ENCODE results near the gene TRDN.

- RRBS = no CpG with 5 or more reads among the region's 4 CpGs
Measured at GRCh38 chr6:118707996-118708330, 56.6 kb upstream of the CEP85L start.

GRCh38 chr6:118719798-118720153 lies 68.4 kb upstream of the CEP85L start:
- RRBS = no CpG with 5 or more reads among the region's 1 CpG

DNA sequence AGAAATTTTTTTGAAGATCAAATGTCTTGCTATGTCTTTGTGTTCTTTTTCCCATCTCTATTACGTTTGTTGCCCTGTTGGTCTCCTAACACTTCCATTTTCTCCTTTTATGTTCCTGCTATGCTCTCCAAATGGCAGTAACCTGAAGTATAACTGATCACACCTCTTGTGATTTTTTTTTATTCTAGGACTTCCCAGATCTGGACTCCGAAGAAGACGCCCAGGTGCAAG lies 764 bp upstream of the ASF1A start:
- RRBS = no CpG with 5 or more reads among the region's 3 CpGs

DNA sequence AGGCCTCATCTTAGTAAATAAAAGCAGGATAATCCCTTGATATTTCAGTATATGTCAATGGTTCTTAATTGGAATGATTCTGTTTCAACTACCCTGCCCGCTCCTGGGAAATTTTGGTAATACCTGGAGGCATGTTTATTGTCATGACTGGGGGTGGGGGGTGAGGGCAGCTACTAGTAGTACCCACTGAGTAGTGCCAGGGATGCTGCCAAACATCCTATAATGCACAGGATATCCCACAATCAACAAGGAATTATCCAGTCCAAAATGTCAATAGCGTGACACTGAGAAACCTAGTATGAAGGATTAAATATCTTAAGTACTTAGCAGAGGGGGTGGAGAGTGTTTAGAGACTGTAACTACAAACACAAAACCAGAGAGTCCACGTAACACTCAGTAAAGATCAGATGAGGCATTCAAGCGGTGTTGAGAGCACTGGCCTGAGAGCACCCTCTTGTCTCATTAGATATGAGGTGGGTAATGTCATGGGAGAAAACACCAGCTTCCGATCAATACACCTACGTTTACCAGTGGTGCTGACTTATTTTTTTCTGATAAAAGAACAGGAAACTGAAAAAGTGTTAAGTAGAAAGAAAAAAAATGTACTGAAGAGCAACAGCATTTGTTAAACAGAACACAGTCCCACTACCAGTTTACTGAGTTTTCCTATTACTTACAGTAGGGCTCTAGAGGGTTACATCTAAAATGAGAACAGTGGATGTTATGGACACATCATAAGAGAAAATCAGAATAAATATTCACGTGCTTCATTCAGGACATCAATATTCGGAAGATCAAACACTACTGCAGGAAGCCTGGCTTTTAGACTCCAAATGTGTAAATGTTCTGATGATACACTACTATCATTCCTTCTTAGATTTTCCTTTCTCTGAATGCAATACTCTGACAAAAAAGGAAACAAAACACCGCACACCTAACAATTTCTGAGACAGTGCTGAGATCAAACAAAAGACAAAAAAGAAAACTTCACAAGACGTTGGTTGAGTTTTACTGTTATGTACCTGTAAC lies 2.2 kb downstream of the FAM184A start:
- RRBS = no CpG with 5 or more reads among the region's 10 CpGs

- RRBS = 2% methylated on average over 24 of the region's 43 CpGs
Measured at GRCh38 chr6:119077696-119078372, 630 bp downstream of the FAM184A start.

- RRBS = no CpG with 5 or more reads among the region's 3 CpGs
Measured at GRCh38 chr6:119188320-119188664, 109.8 kb upstream of the FAM184A start.

- RRBS = no CpG with 5 or more reads among the region's 3 CpGs
Measured at GRCh38 chr6:119204432-119204963, 126.0 kb upstream of the FAM184A start.

- RRBS = no CpG with 5 or more reads among the region's 13 CpGs
Measured at GRCh38 chr6:119347330-119347964, 2.1 kb downstream of the MAN1A1 start.

DNA sequence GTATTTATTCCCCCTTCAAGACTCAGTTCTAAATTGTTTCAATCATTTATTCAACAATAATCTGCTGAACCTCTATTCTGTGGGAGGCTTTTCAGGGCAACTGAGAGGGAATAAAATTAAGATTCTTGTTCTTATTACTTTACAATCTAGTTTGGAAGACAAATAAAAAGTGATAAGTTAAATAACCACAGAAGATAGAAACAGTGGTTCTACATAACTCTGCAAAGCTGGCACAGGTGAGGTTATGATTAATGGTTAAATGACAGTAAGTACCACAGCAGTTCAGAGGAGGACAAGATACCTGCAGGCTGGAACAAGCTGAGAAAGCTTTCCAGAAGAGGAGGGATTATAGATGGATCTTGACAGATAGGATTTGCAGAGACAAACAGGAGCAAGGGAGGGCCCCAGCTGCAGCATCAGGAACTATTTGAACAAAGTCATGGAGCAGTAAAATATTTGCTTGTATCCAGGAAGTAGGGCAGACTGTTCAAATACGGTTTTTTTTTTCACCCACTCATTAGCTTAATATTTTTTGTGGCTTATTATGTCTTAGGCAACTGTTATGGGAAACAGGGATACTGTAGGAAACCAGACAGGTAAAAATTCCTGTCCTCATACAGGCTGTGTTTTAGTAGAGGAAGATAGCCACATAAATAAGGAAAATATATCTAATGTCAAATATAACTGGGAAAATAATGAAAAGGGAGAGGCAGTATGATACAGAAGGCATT lies 144.4 kb upstream of the MAN1A1 start:
- RRBS = no CpG with 5 or more reads among the region's 1 CpG

GRCh38 chr6:119830283-119831353 lies 481.1 kb upstream of the MAN1A1 start:
- RRBS = no CpG with 5 or more reads among the region's 5 CpGs

DNA sequence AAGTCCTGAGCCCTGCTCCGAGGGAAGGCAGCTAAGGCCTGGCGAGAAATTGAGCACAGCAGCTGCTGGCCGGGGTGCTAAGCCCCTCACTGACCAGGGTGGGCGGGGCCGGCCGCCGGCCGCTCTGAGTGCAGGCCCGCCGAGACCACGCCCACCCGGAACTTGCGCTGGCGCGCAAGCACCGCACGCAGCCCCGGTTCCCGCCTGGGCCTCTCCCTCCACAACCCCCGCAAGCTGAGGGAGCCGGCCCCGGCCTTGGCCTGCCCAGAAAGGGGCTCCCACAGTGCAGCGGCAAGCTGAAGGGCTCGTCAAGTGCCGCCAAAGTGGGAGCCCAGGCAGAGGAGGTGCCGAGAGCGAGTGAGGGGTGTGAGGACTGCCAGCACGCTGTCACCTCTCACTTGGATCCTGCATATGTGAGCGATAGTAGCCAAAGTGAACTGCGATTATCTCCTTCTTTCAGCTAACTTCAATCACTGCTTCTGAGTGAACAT lies 251.2 kb downstream of the GJA1 start:
- RRBS = 96% methylated on average over 2 of the region's 30 CpGs

GRCh38 chr6:121826225-121826952 lies 390.9 kb downstream of the GJA1 start:
- RRBS = no CpG with 5 or more reads among the region's 5 CpGs

GRCh38 chr6:121851023-121851455 lies 415.6 kb downstream of the GJA1 start:
- RRBS = no CpG with 5 or more reads among the region's 2 CpGs

DNA sequence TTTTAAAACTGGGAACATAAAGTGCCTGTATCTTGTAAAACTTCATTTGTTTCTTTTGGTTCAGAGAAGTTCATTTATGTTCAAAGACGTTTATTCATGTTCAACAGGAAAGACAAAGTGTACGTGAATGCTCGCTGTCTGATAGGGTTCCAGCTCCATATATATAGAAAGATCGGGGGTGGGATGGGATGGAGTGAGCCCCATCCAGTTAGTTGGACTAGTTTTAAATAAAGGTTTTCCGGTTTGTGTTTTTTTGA lies 33.1 kb downstream of the HSF2 start:
- RRBS = no CpG with 5 or more reads among the region's 5 CpGs

GRCh38 chr6:122652987-122653704 lies 42.9 kb downstream of the PKIB start:
- RRBS = no CpG with 5 or more reads among the region's 6 CpGs

DNA sequence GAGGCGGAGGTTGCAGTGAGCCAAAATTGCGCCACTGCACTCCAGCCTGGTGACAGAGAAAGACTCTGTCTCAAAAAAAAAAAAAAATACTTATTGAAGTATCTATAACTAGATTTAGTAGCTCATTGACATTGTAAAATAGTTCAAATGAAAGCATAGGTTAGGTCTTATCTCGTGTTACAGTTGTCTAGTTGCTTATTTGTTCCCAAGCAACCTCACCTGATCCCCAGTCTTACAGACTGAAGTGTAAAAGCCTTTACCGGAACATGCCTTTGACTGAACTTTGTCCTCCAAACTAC lies 61.0 kb downstream of the PKIB start:
- RRBS = no CpG with 5 or more reads among the region's 4 CpGs

DNA sequence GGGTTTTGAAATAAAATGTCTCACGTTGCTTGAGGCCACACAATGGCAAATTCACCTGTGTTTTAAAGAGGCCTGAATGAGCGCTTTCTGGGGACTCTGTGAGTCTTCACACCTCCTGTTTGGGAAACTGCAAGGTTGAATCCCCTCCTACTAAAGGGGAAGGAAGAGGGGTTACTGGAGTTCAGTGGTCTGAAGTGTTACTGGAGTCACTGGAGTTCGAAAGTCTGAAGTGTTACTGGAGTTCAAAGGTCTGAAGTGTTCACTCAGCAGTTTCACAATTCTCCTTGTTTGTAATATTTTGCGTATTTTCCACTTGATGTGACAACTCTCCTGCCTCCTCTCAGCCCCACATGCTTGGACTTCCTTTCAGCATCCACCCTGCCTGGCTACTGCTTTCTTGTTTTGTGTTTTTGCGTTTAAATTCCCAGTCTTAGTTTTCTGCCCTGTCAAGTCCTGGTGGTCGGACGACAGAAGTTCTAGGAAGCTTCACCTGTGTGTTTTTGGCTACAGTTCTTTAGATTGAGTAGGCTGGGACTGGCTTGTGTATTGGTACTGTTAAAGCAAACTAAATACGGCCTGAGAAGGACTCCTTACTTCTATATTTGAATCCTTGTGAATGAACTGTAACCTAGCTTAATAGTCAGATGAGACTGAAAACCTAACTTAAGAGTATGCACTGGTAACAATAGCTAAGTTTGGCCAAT lies 1.9 kb downstream of the SMPDL3A start:
- RRBS = no CpG with 5 or more reads among the region's 8 CpGs

- RRBS = no CpG with 5 or more reads among the region's 5 CpGs
Measured at GRCh38 chr6:123636739-123637327, at the start of gene TRDN. Gene TRDN (minus strand): TSS chr6:123636950.

DNA sequence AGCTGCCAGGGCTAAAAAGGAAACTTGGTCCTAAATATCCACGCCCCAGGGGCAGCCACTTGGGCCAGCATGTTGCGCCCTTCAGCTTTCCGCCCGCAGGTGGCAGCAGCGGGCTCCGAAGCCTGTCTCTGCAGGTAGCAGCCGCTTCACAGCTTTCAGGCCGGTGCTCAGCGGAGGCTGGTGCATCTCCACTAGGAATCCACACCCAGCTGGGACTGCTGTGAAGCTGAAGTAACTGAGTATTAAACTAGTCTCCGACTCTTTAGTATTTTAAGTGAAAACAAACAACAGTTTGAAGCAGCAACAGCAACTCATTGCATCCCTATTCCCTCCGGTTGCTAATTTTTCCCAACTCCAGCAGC lies 1.0 kb upstream of the NKAIN2 start:
- RRBS = no CpG with 5 or more reads among the region's 11 CpGs